Pericardium (tissue), 1 donor: ENCODE measurements around the gene MIOS.

DNA sequence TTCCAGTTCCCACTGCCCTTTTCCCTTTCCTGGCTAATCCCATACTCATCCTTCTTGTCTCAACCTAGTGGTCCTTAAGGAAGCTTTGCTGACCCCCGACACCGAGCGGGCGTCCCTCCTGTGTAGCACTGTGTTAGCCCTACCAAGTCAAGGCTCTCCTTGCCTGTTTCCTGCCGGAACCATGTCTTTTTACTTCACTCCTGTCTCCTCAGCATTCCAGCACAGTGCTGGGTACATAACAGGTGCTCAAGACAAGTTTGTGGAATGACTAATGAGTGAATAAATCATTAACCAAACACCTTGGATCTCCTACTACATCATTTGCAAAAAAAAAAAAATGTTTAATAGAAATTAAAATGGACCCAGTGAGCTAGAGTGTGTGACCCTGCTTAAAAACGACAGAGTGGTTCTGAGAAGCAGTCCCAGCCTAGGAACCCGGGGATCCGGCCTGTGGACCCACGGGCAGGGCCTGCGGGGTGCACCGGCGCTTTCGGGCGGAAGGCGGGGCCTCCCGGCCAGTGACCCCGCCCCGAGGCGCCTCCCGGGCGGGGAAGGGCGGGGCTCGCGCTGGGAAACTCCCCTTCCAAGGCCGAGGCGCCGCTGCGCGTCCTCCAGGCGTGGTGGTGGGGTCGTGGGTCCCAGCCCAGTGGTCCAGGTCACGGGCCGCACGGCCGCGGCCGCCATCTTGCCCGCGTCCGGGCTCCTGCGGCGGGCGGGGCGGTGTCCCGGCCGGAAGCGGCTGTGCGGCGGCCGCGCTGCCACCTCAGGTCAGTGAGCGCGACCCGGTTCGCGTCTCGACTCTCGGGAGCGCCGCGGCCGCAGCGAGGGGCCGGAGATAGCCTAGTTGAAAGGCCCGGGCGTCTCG, at the start of gene MIOS:
Gene MIOS (plus strand): TSS at position 579 of the 865 bp plus-strand sequence.
- RRBS, result 2% methylated on average over 26 of the region's 67 CpGs

GRCh38 chr7:7567171-7567669, 536 bp downstream of the MIOS start:
- RRBS, result under 1% methylated on average over 17 of the region's 35 CpGs

GRCh38 chr7:7785130-7785730, 66.8 kb upstream of the RPA3 start:
- RRBS, result no CpG with 5 or more reads among the region's 6 CpGs

- RRBS, result no CpG with 5 or more reads among the region's 10 CpGs
These were observed 2.2 kb downstream of the GLCCI1 start for GRCh38 chr7:7970511-7971568.

DNA sequence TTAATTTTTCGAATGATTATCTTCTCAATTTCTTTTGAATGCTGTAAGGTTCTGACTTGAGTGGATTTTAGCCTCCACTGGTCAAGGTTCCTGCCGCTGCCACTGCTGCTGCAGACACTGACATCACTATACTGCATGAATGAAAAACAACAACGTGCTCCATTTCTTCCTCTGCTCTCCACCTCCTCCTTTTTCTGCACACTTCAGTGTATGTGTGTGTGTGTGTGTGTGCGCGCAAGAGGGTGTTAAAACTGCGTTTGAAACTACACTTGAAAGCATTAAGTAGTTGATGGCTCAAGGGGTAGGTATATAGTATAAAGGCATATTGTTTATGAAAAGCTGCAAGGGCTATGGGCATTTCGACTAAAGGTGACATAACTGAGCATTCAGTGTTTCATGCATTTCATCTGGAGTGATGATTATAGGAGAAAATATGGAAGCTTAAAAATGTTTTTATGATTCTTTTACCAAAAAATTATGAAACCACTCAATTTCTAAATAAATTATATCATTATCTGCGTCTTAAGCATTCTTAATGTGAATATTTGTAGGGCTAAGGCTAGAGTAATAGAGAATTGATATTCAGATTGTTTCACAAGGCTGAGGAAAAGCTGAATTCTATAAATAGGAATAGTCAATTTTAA, 3.6 kb downstream of the GLCCI1 start:
- RRBS, result no CpG with 5 or more reads among the region's 8 CpGs

DNA sequence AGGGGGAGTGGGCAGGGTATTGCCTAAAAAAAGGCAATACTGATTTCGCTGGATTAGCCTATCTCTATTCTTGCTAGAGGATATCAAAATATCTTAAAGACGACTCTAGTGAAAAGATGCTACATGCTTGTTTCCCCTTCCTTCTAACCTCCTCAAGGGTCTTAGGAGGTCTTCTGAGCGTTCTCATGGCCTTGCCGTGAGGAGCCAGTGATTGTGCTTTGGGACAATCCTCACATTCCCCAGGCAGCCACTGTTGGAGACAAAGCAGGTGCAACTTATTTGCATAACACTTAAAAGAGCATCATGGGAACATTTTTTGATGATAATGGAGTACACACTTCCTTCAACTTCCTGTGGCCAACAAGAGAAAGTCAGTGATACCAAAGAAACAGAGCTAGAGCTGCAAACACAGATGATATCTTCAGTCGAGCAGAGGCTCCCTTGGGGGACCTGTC, 146.6 kb downstream of the ICA1 start:
- RRBS, result no CpG with 5 or more reads among the region's 5 CpGs

GRCh38 chr7:10779724-10780449, 160.1 kb downstream of the NDUFA4 start:
- RRBS, result no CpG with 5 or more reads among the region's 41 CpGs

DNA sequence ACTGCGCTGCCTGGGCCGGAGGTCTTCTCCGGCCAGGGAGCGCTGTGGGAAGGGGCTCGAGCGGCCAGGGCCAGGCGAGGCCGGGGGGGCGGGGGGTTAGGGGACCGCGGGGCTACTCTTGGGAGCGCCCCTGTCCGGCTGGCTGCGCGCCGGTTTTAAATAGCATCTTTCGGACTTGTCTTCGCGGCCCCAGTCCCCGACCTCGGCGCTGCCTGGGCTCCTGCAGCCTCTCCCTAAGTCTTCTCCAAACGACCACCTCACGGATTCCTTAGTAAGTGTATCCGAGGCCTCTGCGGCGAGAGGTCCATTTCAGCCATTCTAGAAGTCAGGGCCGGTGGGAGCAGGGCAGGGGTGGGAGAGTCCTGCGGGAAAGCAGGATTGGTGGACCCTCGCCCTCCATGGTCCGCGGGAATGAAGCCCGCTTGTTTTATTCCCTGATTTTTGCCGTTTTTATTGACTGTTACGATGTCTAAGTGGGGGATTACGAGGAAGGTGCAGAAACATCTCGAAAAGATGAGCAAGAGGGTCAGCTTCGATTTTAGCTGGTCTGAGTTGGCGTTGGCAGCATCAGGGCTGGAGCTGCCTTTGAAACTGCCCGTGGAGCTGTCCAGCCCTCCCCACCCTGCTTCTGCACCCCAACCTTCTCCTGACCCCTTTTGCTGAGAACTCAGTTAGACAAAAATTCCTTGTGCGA, 529 bp downstream of the PHF14 start:
- RRBS, result 2% methylated on average over 11 of the region's 41 CpGs

GRCh38 chr7:11152325-11152959, 178.8 kb downstream of the PHF14 start:
- RRBS, result no CpG with 5 or more reads among the region's 5 CpGs

GRCh38 chr7:11472655-11473026, 359.4 kb downstream of the THSD7A start:
- RRBS, result no CpG with 5 or more reads among the region's 4 CpGs

DNA sequence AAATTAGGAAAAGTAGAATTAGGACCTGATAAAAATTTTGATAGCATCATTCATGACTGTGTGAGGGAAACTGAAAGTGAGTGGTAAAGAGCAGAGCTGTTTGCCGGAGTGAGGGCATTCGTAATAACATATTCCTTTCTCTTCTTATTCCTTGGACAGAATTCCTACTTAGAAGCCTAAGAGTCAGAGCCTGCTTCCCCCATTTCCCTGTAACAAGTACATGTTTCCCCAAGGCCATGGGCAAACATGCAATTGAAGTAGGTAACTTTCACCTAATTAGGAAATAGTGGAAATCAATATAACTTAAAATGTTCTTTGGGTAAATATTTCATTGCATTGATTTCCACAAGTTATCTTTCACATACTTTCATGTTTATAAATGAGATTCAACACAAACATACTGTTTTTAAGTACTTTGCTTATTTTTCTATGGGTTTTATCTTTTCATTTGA, 309.9 kb downstream of the THSD7A start:
- RRBS, result no CpG with 5 or more reads among the region's 2 CpGs

DNA sequence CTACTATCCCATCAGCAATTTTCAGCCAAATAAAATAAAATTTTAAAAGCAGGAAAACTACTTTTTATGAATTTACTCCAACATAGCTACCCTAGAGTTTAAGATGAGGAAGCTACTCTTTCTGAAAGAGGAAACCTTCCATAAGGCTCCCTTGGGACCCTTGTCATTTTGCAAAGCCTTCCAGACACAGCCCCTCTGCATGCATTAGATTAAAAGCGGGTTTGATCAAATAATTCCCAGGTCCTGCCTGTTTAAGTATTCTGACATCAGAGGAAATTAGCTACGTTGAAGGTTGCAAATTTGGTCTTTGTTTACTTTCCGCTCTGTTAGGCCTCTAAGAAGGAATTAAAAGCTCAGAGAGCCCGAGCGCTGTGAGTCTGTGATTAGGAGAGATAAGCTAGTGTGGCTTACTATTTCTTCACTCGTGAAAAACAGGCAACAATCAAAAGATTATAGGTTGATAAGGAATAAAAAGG, 1.4 kb upstream of the THSD7A start:
- RRBS, result no CpG with 5 or more reads among the region's 6 CpGs

DNA sequence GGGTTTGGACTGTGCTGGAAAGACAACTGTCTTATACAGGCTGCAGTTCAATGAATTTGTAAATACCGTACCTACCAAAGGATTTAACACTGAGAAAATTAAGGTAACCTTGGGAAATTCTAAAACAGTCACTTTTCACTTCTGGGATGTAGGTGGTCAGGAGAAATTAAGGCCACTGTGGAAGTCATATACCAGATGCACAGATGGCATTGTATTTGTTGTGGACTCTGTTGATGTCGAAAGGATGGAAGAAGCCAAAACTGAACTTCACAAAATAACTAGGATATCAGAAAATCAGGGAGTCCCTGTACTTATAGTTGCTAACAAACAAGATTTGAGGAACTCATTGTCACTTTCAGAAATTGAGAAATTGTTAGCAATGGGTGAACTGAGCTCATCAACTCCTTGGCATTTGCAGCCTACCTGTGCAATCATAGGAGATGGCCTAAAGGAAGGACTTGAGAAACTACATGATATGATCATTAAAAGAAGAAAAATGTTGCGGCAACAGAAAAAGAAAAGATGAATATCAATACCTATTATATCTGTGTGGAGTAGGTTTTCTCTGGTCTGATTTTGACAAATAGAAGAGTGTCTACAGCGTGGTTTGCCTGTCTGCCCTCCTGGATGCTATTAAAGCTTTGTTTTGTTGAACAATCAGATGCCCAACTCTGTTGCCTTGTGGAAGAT, 1.0 kb downstream of the ARL4A start:
- RRBS, result no CpG with 5 or more reads among the region's 4 CpGs

DNA sequence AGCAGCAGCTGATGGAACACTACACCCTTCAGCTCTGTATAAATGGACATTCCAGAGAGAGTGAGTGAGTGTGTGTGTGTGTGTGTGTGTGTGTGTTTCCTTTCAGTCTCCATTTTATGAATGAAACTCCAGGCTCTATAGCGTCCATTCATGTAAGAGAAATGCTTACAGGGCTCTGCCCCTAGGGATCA, 69.2 kb downstream of the ETV1 start:
- RRBS, result no CpG with 5 or more reads among the region's 1 CpG

- RRBS, result no CpG with 5 or more reads among the region's 5 CpGs
These were observed 39.6 kb upstream of the DGKB start for GRCh38 chr7:14942064-14942550.

DNA sequence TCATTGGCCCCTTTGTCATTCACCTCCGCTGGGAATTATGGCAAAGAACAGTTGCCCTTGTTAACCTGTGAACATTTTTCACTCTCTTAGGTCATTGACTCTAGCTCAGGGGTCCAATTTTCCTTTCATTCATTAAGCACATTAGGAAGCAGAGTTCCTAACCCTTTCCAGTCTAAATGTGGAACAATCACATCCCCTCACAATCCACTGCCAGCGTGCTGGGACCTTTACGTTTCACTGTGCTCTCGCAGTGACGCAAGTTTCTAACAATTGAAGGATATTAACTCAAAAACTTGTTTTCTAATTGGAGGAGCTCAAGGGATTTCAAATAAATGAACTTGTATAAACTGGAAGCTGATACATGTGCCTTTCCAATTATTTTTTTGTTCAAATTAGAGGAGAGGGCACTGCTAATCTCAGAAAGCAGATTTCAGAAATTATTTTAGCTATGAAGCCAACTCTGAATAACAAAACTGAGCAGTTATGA, 79.3 kb upstream of the MEOX2 start:
- RRBS, result no CpG with 5 or more reads among the region's 5 CpGs

- RRBS, result no CpG with 5 or more reads among the region's 7 CpGs
These were observed 153.3 kb upstream of the MEOX2 start for GRCh38 chr7:15839757-15840225.

DNA sequence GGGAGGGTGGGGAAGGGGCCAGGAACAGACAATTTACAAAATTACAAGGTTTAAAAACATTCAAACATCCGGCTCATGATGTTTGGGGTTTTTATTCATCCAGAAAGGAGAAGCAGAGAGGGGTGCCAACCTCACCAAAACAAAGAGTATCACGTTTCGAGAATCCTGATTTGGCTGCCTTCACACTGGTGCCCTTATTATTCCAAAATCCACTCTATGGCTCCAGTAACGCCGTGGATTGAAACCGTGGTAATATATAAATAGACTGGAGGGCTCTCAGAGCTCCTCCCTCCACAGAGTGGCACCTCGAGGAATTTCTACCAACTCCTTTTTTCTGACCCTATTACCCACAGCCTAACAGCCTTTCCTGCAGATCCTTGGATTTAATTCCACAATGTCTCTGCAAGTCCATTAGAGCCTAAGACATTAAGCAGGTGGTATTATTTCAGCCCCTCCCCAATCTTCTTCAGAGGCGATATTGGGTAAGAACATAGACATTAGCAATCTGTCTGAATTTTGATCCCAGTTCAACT, 353.6 kb downstream of the CRPPA start:
- RRBS, result no CpG with 5 or more reads among the region's 8 CpGs

- RRBS, result no CpG with 5 or more reads among the region's 4 CpGs
These were observed 5.6 kb downstream of the TSPAN13 start for GRCh38 chr7:16759165-16759590.